ENCODE measurements around the genes PLA2G4B, EHD4 and TUBGCP4.

- RRBS: no CpG with 5 or more reads among the region's 8 CpGs
Observed at GRCh38 chr15:41838288-41839094, at the start of gene PLA2G4B. Gene PLA2G4B (plus strand): TSS chr15:41838847.

DNA sequence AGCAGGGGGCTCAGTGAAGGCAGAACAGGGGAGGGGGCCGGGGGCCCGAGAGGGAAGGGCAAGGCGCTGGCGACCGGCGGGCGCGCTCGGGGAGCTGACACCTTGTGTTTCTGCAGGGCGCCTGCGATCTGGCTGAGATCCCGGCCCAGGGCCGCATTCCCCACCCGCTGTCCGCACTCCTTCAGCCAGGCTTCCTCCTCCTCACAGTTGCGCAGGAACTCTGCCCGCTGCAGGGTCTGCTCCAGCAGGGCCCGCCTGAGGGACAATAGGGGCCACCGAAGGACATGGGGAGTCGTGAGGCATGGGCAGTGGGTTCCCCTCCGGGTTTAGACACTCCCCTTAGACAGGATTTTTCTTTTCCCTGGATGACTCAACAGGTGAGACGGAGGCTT lies 11.4 kb downstream of the SPTBN5 start:
- RRBS: 7% methylated on average over 9 of the region's 22 CpGs

DNA sequence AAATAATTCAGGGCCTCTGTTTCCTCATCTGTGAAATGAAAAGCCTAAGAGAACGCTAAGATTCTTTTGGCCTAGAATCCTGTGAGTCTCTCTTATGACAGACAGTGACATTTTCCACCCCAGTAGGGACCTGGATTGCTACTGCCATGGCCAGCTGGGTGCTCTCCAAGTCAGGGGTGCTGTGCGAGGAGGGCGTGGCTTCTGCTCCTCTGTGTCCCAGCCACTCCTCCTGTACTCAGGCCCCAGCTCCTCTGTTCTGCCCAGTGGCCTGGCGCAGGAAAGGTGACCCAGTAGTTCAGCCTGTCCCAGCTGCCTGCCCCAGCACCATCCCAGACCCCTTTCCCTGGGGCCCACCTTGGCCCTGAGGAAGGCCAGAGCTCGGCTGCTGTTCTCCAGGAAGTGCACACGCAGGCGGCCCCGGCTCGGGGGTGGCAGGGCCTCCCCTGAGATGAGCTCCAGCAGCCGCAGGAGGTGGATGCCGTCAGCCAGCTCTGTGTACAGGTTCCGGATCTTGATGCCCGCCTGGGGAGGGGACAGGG lies 1.2 kb downstream of the SPTBN5 start:
- RRBS: 85% methylated on average over 4 of the region's 13 CpGs

- RRBS: no CpG with 5 or more reads among the region's 4 CpGs
Observed at GRCh38 chr15:41915232-41915567, 21.3 kb upstream of the SPTBN5 start.

DNA sequence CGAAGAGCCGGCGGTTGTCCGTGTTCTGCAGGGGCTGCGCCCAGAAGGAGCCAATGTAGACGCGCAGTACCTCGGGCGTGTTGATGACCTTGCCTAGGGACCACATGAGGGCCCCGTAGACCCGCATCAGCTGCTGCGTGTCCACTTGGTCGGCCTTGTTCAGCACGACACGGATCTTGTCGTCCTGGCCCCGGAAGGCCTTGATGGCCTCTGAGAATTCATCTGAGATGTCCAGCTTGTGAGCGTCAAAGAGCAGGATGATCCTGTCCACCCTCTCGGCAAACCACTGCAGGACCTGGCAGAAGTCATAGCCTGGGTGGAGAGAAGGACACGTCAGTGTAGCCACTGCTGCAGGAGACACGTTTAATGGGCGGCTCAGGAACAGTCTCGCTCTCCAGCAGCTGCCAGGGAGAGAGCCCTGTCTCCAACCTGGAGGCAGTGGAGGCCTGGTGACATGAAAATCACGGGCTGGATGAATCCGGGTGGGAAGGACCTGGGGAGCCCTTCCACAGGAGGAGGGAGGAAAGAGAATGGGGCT lies 25.5 kb upstream of the SPTBN5 start:
- RRBS: no CpG with 5 or more reads among the region's 25 CpGs

DNA sequence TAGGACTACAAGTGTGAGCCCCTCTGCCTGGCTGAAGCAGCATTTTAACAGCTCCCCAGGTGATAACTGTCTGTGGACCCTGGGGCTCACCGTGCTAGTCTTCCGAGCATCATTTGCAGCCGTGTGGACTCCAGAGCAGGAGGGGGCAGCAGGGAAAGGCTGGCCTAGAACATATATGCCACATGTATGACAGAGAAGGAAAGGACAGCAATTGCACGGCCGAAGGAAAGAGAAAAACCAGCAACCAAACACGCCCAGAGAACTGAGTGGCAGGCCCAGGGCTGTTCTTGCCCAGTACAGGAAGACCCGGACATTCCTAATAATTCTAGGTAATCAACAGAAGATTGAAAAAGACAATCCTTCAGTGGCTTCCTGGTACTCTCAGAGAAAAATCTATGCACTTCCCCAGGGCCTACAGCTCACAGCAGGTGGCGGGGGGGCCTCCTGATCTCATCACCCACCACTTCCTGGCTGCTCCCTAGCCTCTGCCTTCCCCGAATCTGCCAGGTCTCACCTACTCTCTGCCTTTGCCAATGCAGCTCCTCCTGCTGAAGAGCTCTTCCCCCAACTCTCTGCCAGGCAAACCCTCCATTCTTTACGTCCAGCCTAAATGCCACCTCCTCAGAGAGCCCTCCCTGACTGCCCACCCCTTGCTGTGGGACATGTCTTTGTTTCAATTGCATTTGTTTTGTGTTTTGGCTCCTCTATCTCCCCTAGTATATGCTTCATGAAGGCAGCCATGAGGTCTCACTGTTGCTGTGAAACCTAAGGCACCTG lies 37.6 kb downstream of the EHD4 start:
- RRBS: no CpG with 5 or more reads among the region's 10 CpGs

- RRBS: 67% methylated on average over 4 of the region's 20 CpGs
Observed at GRCh38 chr15:41936499-41937605, 35.5 kb downstream of the EHD4 start.

GRCh38 chr15:41972388-41973263 lies at the start of gene EHD4:
Gene EHD4 (minus strand): TSS chr15:41972557.
- RRBS: 20% methylated on average over 1 of the region's 61 CpGs

DNA sequence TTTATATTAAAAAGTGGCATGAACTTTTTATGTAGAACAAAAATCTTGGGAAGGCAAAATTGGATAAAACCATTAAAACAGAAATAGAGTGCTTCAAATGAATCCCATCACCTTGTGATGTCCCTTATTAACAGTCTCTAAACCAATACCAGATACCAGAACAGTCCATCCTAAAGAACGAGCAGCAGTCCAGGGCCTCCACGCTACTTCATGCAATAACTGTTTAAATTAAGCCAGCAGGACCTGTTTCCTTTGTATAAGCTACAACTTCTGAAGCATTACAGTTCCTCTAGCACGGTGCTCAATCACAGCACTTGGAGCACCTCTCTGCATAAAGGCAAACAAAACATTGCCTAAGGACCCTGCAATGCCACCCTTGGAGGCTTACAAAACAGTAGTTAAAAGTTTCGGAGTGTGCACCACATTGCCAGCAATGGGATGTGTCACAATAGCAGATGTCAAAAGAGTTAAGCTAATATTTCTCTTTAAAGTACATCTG lies 2.5 kb upstream of the VPS39 start:
- RRBS: no CpG with 5 or more reads among the region's 4 CpGs

GRCh38 chr15:42252500-42253244 lies 20.3 kb upstream of the GANC start:
- RRBS: no CpG with 5 or more reads among the region's 2 CpGs

- RRBS: no CpG with 5 or more reads among the region's 4 CpGs
Observed at GRCh38 chr15:42271452-42271885, 1.5 kb upstream of the GANC start.

DNA sequence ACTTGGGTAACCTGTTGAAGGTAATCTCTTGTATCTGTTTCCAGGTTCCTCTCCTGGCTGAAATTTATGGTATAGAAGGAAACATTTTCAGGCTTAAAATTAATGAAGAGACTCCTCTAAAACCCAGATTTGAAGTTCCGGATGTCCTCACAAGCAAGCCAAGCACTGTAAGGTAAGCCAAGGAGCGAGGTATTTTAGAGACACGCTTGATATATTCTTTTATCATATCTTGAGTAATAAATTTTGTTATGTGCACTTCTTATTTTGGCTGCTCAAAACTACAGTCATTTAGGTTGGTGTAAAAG lies 14.4 kb upstream of the TMEM87A start:
- RRBS: no CpG with 5 or more reads among the region's 3 CpGs

DNA sequence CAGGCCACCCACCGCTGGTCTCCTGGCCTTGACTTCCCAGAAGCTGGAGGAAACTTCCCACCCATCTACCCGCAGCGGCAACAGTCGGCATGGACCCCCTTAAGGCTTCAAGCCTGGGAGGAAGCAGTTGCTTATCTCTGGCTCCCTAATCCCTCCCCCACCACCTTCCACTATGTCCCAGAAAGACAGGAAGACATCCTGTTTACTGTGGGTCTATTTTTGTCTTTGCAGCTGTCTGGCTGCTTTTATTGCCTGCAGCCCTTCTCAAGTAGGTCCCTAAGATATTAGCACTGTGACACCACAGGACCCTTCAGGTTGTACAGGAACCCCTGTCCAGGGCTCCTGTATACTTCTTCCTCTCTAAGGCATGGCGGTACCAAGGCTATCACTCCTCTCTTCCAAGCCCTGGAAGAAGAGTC lies 27.0 kb downstream of the CAPN3 start:
- RRBS: no CpG with 5 or more reads among the region's 5 CpGs

- RRBS: no CpG with 5 or more reads among the region's 2 CpGs
Observed at GRCh38 chr15:42421381-42421900, 62.1 kb downstream of the CAPN3 start.

DNA sequence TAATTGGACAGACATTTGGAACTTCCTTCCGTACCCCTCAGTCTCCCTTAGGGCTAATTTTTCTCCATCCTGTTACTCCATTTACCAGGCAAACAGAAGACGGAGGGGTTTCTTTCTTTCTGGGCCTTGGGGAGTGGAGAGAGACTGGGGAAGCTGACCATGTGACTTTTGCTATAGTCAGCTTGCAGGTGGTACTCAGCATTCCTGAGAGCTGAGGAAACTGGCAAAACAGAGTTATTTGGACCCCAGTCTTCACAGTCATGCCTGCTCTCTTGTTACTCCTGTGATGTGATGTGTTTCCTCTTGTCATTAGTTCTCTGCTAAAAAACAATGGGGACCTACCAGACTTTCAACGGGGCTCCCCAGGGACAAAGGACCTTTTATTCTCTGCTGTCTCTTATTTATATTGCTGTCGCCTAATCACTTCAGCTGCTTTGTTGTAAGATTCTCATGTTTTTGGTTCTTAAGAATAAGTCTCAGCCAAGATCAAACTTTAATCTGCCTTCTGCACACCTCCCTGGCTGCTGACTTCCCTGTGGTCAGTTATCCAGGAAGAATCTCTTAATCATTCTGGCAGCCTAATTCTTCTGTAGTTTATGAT lies 8.7 kb downstream of the STARD9 start:
- RRBS: no CpG with 5 or more reads among the region's 4 CpGs

DNA sequence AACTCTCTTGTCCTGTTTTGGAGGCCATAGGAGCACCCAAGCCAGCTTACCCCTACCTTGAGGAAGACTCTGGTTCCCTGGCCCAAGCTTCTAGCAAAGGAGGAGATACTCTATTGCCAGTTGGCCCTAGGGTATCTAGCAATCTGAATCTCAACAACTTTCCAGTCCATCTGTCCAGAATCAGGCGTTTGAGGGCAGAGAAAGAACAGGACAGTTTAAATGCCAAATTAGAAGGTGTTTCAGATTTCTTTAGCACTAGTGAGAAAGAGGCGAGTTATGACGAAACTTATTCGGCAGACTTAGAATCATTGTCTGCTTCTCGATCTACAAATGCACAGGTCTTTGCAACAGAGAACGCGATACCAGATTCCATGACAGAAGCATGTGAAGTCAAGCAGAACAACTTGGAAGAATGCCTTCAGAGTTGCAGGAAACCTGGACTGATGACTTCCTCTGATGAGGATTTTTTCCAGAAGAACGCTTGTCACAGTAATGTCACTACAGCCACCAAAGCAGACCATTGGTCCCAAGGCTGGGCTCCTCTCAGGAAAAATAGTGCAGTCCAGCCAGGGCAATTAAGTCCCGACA lies 50.8 kb downstream of the CDAN1 start:
- RRBS: no CpG with 5 or more reads among the region's 9 CpGs

DNA sequence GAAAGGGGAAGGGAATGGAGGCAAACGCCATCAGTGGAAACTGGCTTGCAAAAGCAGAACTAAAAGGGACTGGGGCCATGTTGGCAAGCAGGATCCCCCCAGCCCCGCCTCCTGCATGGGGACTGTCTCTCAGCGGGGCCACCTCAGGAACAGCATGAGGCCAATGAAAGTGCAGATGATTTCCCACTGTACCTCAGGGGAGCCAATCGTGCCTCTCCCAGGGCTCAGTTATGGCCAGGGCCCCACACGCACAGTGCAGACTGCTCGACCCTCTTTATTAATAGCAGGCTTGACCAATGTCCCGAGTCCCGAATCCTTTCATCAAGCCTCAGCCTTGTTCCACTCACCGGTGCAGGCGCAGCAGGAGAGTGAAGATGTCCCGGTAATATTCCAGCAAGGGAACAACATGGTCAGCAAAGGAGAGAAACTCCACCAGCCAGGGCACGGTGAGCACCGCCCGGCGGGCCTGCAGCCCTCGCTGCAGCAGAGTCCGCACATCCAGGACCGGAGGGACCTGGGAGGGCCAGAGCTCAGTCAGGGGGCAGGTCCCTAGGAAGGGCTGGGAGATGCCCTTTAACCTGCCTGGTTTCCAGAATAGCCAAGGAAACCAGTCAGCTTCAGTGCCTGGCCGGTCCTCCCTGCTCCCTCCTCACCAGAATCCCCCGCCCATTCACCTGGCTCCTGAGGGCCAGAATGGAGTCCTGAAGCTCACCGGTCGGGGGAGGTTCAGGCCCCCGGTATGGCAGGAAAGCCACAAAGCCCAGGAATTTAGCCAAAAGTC lies 6.5 kb downstream of the CDAN1 start:
- RRBS: 87% methylated on average over 11 of the region's 23 CpGs

DNA sequence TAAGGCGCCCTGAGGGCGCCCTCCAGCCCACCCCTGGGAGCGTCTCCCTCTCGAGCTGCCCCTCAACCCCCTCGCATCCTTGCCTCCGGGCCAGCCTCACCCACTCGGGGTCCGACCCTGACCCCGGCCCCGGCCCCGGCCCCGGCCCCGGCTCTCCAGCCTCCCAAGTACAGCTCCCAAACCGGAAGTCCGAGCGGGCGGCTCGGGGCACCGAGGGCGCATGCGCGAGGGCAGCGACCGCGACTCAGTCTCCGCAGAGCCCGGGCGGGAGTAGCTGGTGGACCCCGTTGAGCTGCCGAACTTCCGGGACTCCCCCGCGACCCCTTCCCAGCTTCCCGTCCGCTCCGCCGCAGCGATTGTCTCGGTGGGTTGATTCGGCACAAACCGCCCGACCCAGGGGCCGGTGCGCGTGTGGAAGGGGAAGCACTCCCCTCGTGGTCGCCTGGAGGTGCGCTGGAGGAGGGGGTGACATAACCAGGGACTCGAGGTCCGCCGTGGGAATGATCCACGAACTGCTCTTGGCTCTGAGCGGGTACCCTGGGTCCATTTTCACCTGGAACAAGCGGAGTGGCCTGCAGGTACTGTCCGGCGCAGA lies at the start of gene TUBGCP4:
Gene TUBGCP4 (plus strand): TSS at position 247 of the 595 bp plus-strand sequence.
- RRBS: 2% methylated on average over 28 of the region's 56 CpGs

DNA sequence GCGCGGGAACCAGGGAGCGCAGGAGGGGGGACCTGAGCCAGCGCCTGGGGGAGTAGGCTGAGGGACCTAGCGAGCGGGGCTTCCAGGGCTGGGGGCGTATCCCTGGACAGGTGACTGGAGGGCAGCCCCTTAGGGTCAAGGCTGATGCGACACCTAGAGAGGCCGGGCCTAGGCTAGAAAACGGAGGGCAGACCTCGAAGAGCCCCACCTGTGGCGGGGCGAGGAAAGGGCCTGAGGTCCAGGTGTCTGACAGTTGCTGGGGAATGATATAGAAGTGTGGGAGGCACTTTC lies 494 bp downstream of the TUBGCP4 start:
- RRBS: no CpG with 5 or more reads among the region's 13 CpGs

DNA sequence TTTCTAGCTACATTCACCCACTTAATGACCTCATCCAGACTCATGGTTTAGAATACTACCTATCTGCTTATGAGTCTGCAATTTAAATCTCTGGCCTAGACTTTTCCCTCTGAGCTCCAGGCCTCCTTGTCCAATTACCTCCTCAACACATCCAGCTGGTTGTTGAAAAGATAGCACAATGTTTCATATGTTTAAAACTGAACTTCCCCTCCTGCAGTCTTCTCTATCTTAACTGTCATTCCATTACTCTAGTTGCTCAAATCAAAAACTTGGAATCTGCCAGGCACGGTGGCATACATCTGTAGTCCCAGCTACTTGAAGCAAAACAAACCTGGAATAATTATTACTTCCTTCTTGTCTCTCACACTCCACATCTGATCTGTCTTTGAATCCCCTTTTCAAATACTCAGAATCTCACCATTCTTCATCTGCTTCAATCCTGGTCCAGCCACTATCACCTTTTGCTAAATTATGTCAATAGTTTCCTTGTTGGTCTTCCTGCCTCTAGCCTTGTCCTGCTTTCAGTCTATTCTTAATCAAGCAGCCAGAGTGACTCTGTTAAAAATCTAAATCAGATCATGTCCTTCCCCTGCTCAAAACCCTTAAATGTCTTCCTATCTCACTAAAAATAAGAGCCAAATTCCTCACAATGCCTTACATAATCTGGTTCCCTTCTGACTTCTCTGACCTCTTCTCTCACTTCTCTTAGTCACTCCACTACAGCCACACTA lies 8.9 kb downstream of the TP53BP1 start:
- RRBS: no CpG with 5 or more reads among the region's 1 CpG